ENCODE measurements around the gene SMAD7.

DNA sequence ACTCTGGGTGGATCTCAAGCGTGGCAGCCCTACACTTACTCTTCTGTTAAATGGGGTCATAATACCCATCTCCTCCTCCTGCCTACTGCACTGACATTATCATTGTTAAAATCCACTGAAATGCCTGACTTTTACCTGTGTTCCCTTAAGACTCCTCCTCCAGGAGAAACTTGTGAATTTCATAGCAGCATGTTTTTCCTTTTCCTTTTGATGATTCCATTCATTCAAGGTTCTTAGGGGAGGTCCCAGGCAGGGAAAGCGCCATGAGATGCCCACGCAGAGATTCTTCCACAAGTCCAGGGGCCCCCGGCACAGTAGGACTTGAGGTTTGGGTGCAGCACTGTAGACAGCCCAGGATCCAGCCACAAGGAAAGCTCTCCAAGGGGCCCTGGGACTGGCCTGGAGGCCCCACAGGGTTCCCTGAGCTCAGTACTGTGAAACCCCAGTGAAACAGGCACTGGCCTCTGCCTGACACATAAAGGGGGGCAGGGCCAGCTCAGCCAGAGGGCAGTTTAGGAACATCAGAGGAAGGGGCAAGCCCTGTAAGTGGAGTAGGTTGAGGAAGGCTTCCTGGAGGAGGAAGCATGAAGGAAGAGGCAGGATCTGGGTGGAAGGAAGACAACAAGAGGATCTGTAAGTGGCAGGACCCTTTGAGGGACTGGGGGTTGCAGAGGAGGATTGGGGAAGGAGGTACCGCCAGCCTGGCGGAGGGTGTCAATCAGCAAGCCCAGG is 175.4 kb downstream of the SMAD7 start:
- PRO-cap = no peak
- RAMPAGE, long total RNA, 4 experiments = no peak in any of the 4 experiments

- PRO-cap = no peak
- RAMPAGE, long total RNA, 4 experiments = no peak in any of the 4 experiments
Observed at GRCh38 chr18:48851418-48851926, 99.3 kb downstream of the SMAD7 start.

DNA sequence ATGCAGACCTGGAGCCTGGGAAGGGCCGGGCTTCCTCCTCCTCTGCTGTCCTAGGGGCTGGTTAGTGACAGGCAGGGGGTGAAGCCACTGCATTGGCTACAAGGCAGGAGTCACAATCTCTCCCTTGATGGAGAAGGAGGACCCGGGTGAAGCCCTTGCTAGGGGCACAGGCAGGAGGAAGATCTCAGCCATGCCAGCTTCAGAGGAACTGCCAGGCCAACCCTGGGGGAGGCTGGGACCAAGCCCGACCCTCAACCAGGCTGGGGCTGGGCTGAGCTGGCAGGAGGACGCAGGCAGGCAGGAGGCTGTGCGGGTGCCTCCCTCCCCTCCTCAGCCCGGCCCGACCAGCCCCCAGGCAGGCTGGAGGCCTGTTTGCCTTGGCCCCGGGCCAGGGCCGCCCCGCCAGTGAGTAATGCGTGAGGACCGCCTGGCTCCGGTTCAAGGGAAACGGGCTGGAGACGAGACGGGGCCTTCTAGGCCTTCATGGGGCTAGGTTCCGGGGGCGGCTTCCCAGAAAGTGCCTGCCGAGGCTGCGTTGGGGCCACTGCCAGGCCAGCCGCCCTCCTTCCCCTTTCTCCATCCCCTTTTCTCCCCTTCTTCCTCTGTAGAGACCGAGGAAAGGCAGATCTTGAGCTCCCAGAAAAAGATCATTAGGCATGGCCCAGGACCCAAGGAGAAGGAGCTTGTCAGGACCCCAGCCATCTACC is 48.8 kb downstream of the SMAD7 start:
- PRO-cap = no peak
- RAMPAGE, long total RNA, 4 experiments = no peak in any of the 4 experiments

DNA sequence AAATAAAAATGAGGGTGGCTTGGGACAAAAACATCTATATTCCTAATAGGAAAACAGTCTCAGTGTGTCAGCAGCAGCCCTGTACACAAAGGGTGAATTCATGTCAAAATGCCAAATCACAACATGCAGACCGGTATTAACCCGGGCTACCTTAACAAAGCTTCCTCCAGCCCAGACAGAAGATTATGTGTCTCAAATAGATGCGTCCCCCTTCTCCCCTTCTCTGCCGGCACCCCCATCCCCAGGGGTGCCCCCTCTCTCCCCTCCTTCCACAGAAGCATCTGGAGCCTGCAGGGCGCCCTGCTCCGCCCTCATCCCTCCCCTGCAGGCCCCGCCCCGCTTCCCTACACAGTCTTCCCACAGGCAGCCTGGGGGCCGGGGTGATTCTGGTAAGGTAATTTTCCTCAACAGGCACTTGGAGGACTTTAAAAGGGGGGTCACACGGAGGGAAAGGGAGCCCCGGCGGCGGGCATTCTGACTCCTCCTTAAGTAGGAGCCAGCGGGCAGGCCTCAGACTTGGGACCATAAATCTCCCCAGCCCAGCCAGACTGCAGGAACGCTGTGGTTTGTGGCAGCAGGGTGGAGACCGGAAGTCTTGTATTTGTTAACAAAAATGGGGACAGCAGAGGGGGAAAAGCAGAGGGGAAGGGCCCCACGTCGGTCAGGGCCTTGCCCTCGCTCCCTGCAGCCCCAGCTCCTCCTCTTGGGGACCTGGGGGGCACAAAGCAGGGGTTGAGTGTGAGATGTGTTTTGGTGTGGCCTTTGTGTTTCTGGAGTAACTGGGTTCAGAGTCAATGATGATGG is 28.0 kb downstream of the SMAD7 start:
- PRO-cap = bidirectional peak, plus-strand start at position 632 of the sequence, minus-strand start at position 487 of the sequence
- RAMPAGE, long total RNA, 4 experiments = start-site peak on the minus strand in 1 of 4 experiments, centred at position 391 of the sequence, 9 reads per replicate

DNA sequence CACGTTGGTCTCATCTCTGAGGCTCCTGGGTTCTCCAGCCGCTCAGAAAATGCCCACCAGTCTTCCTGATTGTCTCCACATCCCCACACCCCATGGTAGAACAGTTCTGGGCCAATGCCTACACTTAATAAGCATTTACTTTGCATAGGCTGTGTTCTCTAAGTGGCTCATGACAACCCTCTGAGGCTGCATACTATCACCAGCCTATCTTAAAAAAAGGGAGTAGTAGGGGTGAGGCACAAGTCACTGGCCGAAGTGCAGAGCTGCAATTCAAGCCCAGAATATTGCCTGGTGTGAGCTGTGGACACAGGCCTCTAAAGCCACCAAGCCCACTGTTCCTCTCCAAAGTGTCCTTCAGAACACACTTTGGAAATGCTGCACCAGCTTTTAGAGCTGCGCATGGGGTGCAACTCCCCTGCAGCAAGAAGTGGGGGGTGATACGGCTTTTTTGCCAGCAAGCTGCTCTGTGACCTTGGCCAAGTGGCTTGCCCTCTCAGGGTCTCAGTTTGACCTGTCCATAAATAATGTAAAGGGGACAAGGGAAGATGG is 23.0 kb downstream of the SMAD7 start:
- PRO-cap = bidirectional peak, plus-strand start at position 284 of the sequence, minus-strand start at position 164 of the sequence
- RAMPAGE, long total RNA, 4 experiments = no peak in any of the 4 experiments

GRCh38 chr18:48938803-48940081 is 11.5 kb downstream of the SMAD7 start:
- PRO-cap = no peak
- RAMPAGE, long total RNA, 4 experiments = no peak in any of the 4 experiments

DNA sequence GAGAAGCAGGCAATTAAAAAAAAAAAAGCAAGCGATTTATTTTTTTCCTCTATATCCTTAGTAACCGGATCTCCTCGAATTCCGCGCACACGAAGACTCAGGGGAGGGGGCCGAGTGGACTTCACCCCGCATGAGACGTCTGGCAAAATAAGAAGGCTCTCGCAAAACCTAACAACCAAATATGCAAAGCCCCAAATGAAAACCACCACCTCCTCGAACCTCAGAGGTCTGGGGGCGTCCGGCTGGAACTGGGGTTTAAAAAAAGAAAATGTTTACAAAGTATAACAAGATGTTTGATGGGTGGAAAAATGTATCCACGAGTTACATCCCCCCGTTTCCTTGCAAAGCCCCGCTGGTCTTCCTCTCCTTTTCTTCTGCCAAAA is at the start of gene SMAD7:
Gene SMAD7 (minus strand): TSS at position 14 of the 383 bp plus-strand sequence.
- PRO-cap = unidirectional peak, minus-strand start at position 141 of the sequence
- RAMPAGE, long total RNA, 4 experiments = no peak in any of the 4 experiments

- PRO-cap = no peak
- RAMPAGE, long total RNA, 4 experiments = no peak in any of the 4 experiments
Observed at GRCh38 chr18:48951571-48951716, 679 bp upstream of the SMAD7 start.

DNA sequence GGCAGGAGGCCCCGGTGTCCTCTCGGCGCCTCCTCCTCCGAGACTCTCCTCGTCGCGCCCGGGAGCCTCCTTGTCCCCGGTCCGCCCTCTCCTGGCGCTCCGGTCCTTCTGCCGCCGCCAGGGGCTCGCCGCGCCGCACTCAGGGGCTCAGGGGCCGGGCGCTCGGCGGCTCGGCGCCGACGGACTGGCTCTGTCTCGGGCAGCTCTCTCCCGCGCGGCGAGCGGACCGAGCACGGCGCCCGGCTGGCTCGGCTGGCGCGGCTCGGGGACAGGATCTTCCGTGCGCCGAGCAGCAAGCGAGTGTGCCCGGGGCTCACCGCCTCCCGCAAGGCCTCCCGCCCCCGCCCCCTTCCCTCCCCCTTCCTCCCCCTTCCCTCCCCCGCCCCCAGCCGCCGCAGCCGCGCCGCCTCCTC is 958 bp upstream of the SMAD7 start:
- PRO-cap = bidirectional peak, plus-strand start outside the sequence, minus-strand start at position 302 of the sequence
- RAMPAGE, long total RNA, 4 experiments = no peak in any of the 4 experiments

DNA sequence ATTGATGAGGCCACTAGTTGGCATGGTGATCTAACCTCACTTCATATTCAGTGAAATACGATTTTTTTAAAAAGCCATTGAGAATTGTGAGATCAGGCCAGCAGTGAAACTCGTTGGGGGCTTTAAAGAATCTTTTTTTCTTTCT is 2.3 kb upstream of the SMAD7 start:
- PRO-cap = no peak
- RAMPAGE, long total RNA, 4 experiments = no peak in any of the 4 experiments

DNA sequence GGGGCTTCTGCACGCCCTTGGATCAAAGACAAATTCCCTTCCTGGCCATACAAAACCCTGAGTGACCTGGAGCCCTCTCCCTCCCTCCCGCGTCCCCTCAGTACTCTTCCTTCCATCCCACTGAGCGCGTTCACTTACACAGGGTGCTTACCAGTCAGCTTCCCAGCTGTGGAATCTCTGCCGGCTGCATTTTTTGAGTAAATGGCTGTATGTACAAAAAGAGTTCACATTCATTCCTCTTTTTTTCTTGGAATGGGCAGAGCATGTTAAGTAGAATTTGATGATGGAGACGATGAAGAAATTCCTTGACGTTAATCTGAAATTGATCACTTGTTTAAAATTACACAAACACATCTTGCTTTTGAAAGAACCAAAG is 12.1 kb upstream of the SMAD7 start:
- PRO-cap = unidirectional peak, minus-strand start at position 122 of the sequence
- RAMPAGE, long total RNA, 4 experiments = no peak in any of the 4 experiments

GRCh38 chr18:48997586-48999066 is 47.4 kb upstream of the SMAD7 start:
- PRO-cap = no peak
- RAMPAGE, long total RNA, 4 experiments = no peak in any of the 4 experiments

DNA sequence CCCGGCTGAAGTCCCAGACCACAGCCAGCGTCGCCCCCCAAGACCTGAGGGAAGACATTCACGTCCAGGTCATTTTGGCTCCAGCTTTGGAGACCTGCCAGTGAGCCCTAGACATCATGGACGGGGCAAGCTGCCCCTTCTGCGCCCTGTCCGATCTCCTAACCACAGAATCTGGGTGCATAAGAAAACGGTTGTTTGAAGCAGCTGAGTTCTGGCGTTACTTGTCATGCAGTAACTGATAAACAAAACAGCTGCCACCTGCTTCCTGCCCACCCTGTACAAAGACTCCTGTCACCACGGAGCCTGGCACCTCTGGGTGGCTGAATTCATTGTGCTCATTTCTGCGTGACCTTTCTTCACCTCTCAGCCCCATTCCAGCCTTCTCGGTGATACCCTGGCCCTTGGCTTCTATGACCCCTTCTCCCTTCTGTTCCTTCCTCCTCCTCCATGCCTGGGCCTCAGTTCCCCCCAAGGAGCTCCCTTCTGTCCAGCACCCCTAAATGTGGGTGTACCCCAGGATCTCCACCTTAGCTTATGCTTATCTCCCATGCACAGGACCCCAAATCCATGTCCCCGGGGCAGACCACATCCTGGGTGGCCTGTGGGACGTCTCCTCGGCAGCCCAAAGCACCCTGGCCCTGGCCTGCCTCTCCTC is 72.7 kb upstream of the SMAD7 start:
- PRO-cap = no peak
- RAMPAGE, long total RNA, 4 experiments = no peak in any of the 4 experiments

DNA sequence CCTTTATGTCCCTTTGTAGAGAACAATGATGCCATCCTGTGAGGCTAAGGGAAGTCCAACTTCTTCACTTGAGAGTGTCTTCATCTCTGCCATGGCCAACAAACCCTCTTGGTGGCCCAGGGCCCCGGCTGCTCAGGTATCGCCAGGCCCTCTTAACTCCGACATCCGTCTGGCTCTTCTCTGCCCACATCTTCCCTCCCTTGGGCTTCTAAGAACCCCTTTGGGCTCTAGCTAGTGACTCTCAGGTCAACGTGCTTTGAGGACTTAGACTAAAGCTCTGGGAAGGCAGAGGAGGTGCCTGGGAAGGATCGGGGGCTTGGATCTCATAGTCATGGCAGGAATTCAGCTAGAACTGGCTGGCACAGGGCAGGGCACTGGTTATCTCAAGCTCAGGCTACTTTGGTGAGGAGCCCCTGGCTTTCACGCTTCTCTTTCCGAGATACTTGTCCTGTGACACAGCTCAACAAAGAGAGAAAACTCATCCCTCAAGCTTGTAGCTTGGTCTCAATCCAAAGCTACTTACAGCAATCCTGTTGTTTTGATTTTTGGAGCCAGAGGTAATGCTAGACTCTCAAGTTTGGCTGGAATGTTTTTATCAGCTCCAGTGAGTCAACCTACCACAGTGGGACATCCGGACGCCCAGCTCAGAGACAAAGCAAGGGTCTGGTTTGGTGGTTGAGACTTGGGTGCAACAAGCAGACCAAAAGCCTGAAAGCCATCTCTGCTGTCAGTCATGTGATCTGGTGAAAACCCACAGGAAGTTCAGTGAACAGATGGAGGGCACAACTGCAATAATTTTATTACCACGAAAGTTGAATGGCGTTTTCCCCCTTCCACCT is 102.0 kb upstream of the SMAD7 start:
- PRO-cap = no peak
- RAMPAGE, long total RNA, 4 experiments = no peak in any of the 4 experiments

GRCh38 chr18:49492659-49492814 is 272 bp upstream of the RPL17 start:
- PRO-cap = no peak
- RAMPAGE, long total RNA, 4 experiments = no peak in any of the 4 experiments

- PRO-cap = unidirectional peak, plus-strand start at chr18:49562693
- RAMPAGE, long total RNA, 4 experiments = no peak in any of the 4 experiments
Observed at GRCh38 chr18:49562474-49562973, 667 bp downstream of the LIPG start.

GRCh38 chr18:49582207-49583036 is 20.6 kb downstream of the LIPG start:
- PRO-cap = no peak
- RAMPAGE, long total RNA, 4 experiments = no peak in any of the 4 experiments

GRCh38 chr18:49591461-49592260 is 29.8 kb downstream of the LIPG start:
- PRO-cap = bidirectional peak, plus-strand start at chr18:49592078, minus-strand start at chr18:49591921
- RAMPAGE, long total RNA, 4 experiments = start-site peak on the plus strand in 1 of 4 experiments, at chr18:49591754-49592190 at its widest, 7 reads per replicate

- PRO-cap = no peak
- RAMPAGE, long total RNA, 4 experiments = no peak in any of the 4 experiments
Observed at GRCh38 chr18:49612975-49613414, 51.1 kb downstream of the LIPG start.

GRCh38 chr18:49723426-49724096 is 89.8 kb downstream of the ACAA2 start:
- PRO-cap = no peak
- RAMPAGE, long total RNA, 4 experiments = no peak in any of the 4 experiments

All from transverse colon (tissue), 4 donors.